Left cardiac atrium (tissue), 1 donor: ENCODE measurements around the gene PSME1.

GRCh38 chr14:23068886-23069287 lies 11.6 kb upstream of the CDH24 start:
- PRO-cap = no peak

- PRO-cap = no peak
Observed at GRCh38 chr14:23120452-23121294, 1.6 kb upstream of the CEBPE start.

GRCh38 chr14:23137960-23138689 lies 19.1 kb upstream of the CEBPE start:
- PRO-cap = no peak

DNA sequence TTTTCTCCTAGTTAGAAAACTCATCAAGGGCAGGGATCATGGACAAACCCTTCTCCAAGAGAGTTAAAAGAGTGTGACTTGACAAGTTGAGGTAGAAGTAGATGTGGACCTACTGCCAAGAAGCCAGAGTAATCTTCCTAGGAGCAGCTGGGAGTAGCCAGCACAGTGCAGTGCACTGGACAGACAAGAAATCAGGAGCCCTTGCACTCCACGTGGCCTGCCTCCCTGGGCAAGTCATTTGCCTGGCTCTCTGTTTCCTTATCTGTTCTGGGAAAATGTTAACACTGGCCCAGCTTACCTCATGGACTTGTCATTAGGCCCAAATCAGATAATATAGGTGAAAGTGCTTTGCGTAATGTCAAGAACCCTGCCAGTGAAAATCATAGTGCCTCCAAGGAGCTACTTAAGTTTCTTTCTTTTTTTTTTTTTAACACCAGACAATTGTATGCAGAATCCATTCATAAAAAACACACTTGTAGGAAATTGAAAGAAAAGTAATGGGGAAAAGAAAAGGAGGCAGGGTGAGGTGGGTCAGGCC lies 19.2 kb downstream of the SLC7A8 start:
- PRO-cap = no peak

DNA sequence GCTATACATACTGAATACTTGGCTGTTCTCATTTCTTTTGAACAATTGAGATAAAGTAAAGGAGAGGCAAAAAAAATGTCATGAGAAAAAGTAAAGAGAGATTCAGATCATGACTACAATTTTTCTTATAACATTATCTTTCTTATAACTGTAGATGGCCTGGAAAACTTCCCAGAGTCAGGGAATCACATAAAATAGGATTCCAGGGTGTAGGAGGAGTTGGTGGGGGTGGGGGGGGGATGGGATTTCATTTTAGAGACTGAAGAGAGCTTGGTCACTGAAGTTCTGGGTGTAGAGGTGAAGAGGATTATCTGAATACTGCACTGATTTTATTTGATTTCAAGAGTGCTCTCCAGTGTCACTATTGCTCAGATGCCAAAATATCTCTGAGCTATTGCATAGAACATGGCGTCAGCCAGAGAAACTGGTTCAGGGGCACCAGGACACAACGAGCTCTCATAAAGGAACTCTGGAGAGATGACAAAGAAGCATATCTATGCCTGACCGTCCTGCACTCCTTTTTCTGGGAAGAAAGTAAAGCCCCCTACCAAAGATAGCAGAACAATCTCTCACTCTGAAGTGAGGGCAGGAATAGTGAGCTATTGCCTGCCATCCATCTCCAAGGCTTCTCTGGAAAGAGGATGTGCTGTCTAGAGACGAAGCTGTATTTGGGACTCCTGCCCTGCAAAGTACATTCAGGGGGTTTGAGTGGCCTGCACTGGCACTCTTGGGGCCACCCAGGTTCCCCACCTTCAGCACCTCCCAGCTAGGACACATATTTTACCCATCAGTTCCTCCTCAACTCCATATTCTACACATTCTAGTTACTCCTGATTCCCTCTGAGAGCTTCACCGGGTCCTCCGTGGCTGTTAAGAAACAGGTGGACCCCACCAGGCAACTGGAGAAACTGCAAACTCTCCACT lies 2.0 kb downstream of the SLC7A8 start:
- PRO-cap = no peak

- PRO-cap = no peak
Observed at GRCh38 chr14:23380578-23381131, 3.8 kb downstream of the CMTM5 start.

GRCh38 chr14:23396138-23396886 lies 11.8 kb downstream of the MYH6 start:
- PRO-cap = unidirectional peak, minus-strand start at chr14:23396279; unidirectional peak, minus-strand start at chr14:23396306

- PRO-cap = no peak
Observed at GRCh38 chr14:23417009-23417564, 9.0 kb upstream of the MYH6 start.

GRCh38 chr14:23454425-23455016 lies 15.0 kb upstream of the NGDN start:
- PRO-cap = no peak

DNA sequence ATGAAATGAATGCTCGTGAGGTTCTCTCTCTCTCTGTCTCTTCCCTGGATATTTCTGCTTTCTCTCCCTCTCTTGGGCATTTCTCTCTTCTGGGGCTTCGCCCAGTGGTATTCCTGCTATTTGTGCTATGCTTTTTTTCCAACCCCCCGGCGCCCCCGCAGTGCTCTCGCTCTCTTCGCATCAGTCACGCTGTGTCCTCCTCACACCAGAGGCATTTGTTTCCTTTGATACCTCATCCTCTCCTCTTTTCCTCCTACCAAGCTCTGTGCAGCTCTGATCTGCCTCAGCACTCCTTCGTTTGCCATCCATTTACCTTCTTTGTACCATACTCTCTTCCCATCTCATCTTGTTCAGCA lies 2.9 kb downstream of the ZFHX2 start:
- PRO-cap = no peak

DNA sequence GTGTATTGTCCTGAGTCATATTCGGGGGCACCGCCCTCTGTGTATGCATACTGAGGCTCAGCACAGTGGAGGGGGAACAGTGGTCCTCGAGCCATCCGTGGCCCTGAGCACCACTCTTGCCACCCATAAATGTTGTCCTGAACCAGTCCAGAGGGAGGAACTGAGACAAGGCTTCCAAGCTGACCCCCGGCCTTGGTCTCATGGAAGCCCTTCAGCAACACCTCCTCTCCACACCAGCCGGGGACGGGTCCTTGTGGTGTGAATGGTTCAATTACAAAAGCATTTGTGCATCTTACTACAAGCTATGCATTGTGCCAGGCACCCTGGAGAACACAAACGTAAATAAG lies 9.8 kb downstream of the DHRS2 start:
- PRO-cap = no peak

- PRO-cap = no peak
Observed at GRCh38 chr14:23699217-23699537, 63.0 kb downstream of the DHRS2 start.

DNA sequence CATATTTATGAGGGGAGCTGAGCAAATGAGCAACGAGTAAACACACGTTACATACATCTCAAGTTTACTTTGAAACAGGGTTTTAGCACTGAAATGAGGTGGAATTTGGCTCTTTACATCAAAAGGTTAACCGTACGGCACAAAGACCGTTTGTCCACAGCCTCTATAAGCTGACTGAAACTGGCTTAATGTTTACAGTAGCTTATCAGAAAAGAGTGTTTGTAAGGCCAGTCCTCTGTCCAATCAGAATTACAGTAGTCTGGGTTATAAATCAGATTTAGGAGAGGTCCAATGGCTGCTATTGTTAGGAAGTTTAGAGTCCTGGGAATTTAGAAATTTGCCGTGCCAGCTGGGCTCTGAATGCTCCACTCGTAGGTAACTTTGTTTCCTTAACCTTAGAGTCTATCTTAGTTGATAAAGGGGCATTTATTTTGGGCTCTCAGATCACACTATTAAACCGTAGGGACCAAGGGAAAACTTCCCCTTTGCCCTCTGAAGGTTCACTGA lies 69.5 kb upstream of the DHRS4 start:
- PRO-cap = no peak

GRCh38 chr14:23931762-23932134 lies 21.8 kb upstream of the DHRS4 start:
- PRO-cap = no peak

- PRO-cap = bidirectional peak, plus-strand start at chr14:24136203, minus-strand start at chr14:24135945
Observed at GRCh38 chr14:24135266-24136315, at the start of gene PSME1. Gene PSME1 (plus strand): TSS chr14:24136194.

- PRO-cap = no peak
Observed at GRCh38 chr14:24177614-24178109, 5.8 kb downstream of the REC8 start.

- PRO-cap = bidirectional peak, plus-strand start at chr14:24316369, minus-strand start at chr14:24316212
Observed at GRCh38 chr14:24315778-24316459, 4.6 kb downstream of the LTB4R start.

DNA sequence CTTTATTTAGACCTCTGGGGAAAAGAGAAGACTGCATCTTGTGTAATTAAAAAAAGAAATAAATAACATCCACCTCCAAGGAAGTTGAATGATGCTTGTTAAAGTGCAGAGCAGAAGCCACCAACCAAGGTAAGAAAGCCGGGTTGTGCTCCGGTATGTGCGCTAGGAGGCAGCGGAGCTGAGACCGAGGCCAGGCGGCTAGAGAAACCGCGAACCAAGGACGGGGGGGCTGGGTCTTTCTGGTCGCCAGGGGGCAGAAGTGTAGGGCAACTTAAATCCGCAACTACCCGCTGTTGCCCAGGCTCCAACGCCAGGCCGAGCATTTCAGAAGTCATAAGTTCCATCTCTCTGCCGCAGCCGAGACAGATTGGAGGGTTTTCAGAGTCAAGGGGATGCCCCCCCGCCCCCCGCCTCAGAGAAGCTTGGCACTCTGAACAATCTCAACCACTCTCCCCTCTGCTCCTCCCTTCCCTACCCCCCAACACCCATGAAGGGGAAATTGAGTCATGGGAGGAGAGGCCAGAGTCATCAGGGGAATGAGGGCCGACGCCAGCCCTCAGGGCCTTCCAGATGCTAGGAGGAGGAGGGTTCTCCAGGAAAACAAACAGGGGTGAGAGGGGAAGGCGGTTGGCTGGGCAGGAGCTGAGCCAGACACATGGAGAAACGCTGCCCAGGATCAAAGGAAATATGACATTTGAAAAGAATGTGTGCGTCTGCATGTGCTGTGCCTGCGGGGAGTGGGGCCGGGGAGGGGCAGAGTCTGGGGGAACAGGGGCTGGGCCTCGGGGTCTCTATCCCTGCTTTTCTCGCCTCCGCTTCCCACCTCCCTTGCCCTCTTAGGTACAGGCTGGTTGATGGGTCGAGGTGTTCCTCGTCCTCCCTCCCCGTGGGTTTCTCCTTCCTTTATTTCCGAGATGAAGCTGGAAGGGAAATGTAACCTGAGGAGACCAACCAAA lies 2.1 kb upstream of the NFATC4 start:
- PRO-cap = unidirectional peak, plus-strand start at position 603 of the sequence

GRCh38 chr14:24367425-24367754 lies 594 bp upstream of the NFATC4 start:
- PRO-cap = no peak

DNA sequence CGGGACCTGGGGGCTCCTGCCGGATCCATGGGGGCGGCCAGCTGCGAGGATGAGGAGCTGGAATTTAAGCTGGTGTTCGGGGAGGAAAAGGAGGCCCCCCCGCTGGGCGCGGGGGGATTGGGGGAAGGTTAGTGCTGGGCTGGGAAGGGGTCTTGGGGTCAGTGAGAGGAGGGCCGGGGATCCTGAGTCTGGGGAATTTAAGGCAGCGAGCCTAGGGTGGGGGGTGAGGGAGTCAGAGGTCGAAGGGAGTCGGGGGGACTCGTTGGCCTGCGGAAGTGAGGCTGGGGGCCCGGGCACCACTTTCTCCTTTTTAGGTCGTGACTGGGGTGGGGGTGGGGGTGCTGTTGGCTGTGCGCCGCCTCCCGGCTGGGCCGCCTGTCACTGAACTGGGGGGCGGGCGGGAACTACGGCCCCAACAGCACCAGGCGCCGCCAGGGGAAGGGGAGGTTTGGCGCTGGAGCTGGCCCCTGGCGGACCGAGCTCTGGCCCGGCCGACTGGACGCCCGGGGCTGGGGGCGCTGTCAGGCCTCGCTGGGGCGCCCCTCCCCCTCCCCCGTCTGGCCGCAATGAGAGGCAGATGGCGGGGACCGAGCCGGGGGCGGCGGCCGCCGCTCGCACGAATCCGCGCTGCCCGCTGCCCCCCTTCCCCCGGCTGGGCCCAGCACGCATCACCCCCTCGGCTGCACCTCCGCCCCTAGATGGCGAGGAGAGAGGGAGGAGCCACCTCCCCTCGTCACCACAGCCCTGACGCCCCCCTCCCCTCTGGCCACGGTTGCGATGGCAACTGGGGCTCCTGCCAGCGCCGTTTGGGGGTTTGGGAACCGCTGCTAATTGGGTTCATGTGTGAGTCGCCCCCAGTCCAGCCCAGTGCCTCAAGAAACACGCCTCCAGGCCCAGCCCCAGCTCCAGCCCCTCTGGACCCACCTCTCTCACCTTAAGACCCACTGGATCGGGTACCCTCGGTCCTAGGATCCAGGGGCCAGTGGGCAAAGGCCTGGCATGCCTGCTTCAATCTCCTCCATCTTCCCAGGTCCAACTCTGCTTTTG lies 653 bp downstream of the NFATC4 start:
- PRO-cap = unidirectional peak, minus-strand start at position 497 of the sequence